Placental pericyte (primary cell): ENCODE data around the gene RGS10.

DNA sequence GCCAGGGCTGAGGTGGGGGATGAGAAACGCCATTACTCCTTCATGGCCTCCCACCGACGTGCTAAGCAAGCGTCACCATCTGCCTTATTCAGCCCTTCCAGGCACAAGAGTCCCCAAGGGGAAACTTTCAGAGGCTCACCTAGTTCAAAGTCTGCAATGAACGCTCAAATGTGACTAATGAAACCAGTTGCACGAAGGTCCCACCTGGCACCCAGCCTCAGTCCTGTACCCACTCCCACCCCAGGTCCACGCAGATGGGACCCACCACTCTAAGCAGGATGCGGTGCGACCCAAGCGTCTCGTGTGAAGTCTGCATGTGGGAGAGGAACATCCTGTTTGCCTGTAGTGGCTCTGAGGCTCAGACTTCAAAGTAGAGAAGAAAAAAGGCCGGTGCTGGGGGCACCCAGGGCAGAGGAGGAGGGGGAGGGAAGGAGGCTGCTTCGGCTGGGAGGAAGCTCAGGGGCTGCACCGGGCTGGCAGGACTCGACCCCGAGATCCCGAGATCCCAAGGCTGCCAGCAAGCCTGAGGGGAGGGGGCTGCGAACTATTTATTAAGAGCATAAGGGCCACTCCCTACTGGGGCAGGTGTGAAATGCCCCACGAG is 40.2 kb downstream of the RGS10 start:
- CAGE, long polyA plus RNA, result no peak

- CAGE, long polyA plus RNA, result no peak
These were observed 719 bp downstream of the RGS10 start for GRCh38 chr10:119541941-119542058.

DNA sequence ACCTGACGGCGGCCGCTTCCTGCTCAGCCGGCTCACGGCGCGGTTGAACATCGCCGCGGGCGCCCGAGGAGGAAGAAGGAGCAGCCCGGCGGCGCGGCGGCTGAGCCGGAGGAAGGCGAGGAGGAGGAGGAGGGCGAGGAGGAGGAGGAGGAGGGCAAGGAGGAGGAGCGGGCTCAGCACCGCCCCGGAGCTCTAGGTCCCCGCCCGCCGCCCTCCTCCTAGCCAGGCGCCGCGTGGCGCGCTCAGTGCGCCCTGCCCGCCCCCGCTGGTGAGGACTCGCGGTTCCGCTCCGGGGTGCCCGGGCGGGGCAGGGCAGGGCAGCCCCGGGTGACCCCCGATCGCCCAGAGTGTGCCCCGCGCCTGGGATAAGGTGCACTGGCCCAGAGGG is at the start of gene RGS10:
RGS10 (minus strand) TSS at position 132 of the 388 bp plus-strand sequence.
- CAGE, long polyA plus RNA, result no peak

- CAGE, long polyA plus RNA, result no peak
These were observed 1.0 kb downstream of the TIAL1 start for GRCh38 chr10:119595798-119596057.

DNA sequence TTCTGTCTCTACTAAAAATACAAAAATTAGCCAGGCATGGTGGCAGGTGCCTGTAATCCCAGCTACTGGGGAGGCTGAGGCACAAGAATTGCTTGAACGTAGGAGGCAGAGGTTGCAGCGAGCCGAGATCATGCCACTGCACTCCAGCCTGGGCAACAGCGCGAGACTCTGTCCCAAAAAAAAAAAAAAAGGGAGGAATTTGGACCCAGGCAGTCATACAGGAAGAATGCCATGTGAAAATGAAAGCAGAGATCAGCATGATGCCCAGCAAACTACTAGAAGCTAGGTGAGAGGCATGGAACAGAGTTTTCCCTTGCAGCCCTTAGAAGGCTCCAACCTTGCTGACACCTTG is 10.3 kb upstream of the BAG3 start:
- CAGE, long polyA plus RNA, result no peak

DNA sequence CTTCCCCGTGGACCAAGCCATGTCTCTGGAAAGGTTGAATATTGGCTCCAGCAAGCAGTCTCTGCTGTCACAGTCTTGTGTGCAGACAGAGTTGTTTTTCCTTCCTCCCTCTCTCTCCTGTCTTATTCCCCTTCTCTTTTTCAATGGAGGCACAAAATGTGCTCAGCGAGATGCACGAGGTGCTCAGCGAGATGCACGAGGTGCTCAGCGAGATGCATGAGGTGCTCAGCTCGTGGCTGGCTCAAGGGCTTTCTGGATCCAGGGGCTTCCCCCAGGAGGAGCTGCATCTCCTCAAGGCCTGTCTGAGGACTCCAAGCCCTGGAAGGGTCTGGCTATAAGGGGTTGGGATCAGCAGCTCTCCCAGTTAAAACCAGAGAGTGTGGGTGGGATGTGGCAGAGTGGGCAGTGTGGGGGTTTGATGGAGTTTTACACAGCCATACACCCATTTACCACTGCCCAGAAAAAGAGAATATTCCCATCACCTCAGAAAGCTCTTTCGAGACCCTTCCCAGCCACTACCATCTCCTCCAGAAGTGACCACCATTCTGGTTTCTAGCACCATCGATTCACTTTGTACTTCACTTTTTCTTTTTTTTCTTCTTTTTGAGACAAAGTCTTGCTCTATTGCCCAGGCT is 15.3 kb downstream of the BAG3 start:
- CAGE, long polyA plus RNA, result no peak

DNA sequence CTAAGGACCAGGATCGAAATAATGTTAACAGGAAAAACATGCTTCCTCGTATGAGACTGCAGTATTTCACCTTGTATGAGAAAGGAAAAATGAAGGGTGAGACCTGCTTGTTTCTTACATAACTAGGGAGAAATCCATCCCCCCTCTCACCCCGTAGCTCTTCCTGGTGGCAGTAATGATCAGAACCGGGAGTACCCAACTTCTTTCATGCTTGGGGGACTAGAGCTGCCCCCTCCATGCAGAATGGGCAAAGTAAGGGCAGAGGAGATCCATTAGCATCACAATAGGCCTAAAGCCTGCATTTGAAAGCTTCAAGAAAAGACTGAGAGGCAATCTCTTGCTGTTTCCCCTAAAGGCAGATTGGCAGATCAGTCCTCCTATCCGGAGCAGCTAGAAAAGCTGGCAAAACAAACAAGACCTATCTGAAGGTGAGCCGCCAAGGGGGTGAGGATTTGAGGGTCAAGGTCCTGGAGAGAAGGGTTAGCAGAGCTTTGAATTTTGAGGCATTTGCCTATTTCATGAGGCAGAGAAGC is 36.1 kb downstream of the BAG3 start:
- CAGE, long polyA plus RNA, result no peak

DNA sequence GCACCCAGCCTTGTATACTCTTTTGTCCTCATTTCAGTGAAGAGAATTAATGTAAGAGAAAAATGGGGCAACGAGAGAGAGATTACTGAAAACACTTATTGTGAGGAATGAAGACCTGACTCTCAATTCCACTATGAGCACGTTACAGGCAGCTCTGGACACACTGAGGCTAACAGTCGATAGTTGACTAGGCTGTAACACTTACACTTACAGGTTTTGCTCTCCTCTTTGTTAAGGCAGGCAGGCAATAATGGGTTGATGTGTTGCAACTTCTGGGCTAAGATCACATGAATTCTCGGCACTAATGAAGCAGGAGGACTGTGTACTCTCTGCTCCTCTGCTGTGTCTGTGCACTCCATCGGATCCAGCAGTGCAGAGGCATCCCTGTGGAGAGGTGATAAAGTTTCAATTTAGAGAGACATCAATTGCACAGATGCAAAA is 29.6 kb downstream of the MCMBP start:
- CAGE, long polyA plus RNA, result no peak

- CAGE, long polyA plus RNA, result no peak
These were observed 150.2 kb upstream of the PLPP4 start for GRCh38 chr10:120306840-120307250.

GRCh38 chr10:121148360-121148559 is 297.1 kb downstream of the WDR11 start:
- CAGE, long polyA plus RNA, result no peak

- CAGE, long polyA plus RNA, result no peak
These were observed 365.6 kb downstream of the WDR11 start for GRCh38 chr10:121216744-121217247.

DNA sequence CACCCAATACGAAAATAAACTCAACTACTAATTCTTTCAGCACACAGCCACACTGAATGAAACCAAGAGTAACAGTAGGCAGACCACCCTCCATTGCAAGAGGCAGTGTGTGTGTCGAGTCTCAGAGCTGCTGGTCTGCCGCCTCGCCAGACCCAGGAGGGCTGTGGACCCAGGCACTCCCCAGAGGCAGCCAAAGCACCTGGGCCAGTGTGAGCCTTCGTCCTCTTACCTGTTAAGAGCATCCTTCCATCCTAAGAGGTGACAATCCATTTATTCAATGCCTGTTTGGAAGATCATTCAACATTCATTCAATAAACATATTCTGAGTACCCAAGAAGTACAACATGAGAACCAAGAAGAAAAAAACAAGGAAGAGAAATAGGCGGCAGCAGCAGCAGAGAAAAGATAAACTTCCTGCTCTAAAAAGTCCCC is 238.7 kb downstream of the FGFR2 start:
- CAGE, long polyA plus RNA, result no peak

GRCh38 chr10:121418759-121419071 is 179.5 kb downstream of the FGFR2 start:
- CAGE, long polyA plus RNA, result no peak

GRCh38 chr10:121485240-121485934 is 112.9 kb downstream of the FGFR2 start:
- CAGE, long polyA plus RNA, result no peak

GRCh38 chr10:121500358-121500983 is 97.8 kb downstream of the FGFR2 start:
- CAGE, long polyA plus RNA, result no peak

GRCh38 chr10:121668661-121668991 is 70.4 kb upstream of the FGFR2 start:
- CAGE, long polyA plus RNA, result no peak

GRCh38 chr10:121917875-121918184 is 10.0 kb downstream of the ATE1 start:
- CAGE, long polyA plus RNA, result no peak

DNA sequence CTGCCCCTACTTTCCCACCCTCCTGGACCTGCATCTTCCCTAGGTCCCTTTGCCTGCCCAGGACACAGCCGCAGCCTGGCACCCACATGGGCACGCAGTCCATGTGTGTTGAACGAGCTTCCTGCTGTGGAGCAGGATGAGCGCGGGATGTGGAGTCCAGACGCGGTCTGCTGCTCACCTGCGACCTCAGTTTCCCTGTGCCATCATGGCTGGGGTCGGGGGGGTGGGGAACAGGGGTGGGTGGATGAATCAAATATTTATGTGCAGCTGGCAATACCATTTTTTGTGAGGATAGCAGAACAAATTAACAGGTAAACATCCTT is 396 bp upstream of the NSMCE4A start:
- CAGE, long polyA plus RNA, result no peak

DNA sequence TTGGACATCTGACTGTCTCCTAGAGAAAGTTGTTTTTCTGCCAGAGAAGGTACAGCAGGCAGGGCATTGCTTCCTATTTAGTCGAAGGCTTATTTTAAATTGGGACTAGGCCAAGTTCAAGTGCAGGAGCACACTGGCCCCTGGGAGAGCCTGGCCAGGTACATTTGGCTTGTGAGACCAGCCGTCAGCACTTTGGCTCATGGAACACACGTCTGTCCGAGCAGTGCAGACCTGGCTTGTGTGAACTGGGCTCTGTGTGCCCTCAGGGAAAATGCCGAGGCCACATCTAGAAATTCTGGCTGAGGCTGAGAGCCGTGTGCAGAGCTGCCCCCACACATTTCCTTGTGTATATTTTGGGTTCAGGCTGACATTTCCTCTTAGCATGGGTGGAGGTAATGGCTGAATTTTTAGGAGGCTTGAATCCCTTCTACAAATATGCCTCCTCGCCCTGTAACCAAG is 113.6 kb downstream of the TACC2 start:
- CAGE, long polyA plus RNA, result no peak

DNA sequence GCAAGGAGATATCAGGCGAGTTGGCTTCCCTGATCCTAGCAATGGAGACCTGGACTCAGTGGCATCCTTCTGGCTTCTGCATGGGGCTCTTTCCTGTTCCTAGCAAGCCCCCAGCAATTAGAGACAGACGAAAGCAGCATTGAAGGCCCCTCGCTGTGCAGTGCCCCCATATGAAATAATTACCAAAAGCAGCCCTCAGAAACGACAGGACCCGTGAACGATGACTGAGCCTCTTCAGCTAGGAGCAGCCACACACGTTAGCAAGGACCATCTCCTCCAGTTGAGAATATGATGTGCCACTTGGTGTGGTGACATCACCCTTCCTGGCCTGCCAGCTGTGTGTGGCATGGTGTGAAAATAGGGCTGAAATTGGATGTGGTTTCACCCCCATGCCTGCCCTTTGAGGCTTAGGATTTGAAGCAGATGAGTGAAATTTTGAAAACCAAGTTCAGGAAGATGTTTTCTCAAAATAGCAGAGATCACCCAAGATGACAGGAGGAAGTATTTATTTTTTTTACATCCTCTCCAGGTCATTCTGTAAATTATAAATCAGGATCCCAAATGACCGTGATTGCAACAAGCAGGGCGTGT is 49.2 kb upstream of the BTBD16 start:
- CAGE, long polyA plus RNA, result no peak